ENCODE data around the gene FIGN.

GRCh38 chr2:160205382-160206222 is 5.5 kb upstream of the ITGB6 start:
- PRO-cap = unidirectional peak, minus-strand start at chr2:160205597

DNA sequence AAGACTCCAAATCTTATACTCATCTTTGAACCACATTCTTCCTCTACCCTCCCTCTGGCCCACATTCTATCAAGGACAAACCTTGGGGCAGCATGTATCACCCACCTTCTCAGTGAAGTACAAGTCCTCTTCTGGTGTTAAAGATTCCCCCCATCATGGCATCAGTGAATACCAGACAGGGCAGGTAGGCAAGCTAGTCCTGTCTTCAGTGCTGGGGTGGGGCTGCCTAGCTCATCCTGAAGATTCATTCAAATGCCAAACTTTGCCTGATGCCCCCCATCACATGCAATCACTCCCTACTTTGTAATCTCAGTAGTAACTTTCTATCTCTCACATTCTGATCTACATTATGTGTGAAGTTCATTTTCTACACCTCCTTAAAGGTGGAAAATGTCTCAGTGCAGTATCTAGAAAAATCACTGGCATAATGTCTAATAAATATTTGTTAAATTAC is 138.1 kb downstream of the RBMS1 start:
- PRO-cap = no peak

DNA sequence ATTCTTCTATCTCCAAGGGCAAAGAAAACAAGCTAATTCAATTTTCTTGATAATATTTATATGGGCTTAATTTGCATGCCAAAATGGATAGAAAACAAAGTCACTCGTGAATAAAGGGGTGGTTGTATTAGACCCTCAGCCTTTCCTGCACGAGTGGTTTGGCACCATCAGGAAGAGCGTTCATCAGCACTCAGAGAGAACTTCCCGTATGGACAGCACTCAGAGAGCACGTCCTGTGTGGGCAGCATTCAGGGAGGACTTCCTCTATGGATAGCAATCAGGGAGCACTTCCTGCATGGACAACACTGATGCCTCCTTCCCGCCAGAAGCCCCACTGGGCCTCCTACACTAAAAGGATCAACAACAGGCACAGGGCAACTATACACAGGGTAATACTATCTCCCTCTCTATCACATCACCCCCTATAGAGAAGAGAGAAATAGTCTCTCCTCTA is 122.1 kb downstream of the RBMS1 start:
- PRO-cap = no peak

- PRO-cap = no peak
Observed at GRCh38 chr2:160379463-160379793, 114.2 kb downstream of the RBMS1 start.

GRCh38 chr2:160387608-160388352 is 105.8 kb downstream of the RBMS1 start:
- PRO-cap = no peak

DNA sequence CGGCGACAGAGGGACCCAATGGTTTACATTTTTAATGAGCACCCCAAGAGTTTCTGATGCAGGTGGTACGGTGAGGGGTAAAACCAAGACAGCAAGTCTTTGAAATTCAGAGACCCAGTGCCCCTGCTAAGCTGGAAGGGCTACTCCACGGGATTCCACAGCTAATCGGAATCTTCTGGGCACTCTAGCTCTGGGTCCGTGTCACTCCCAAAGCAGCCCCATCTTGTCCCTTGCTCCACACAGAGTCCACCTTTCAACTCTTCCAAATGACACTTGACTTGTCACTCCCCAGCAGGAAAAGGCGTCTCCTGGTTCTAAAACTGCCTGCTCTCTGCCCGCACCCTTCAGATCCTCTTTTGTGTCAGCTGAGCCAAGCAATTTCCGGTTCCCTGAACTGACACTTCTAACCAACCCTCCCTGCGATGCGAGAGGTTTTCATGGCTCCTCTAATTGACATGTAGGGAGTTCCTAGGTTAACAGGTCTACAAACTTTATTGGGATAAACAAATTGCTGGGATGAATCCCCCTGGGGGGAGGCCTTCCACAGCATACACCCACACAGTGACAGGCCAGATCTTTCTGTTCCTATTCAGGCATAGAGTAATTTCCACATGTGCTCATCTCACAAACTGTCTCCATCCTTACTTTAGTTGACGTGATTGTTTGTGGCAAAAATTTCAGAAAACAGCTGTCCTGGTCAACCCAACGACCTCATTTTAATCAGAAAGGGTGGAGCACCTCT is 105.1 kb downstream of the RBMS1 start:
- PRO-cap = no peak

- PRO-cap = no peak
Observed at GRCh38 chr2:160393946-160394706, 99.5 kb downstream of the RBMS1 start.

- PRO-cap = no peak
Observed at GRCh38 chr2:160428041-160428807, 65.4 kb downstream of the RBMS1 start.

GRCh38 chr2:160494193-160494682 is 631 bp upstream of the RBMS1 start:
- PRO-cap = no peak

- PRO-cap = no peak
Observed at GRCh38 chr2:160704095-160704806, 210.6 kb upstream of the RBMS1 start.

- PRO-cap = no peak
Observed at GRCh38 chr2:161139448-161139994, 20.7 kb upstream of the TANK start.

DNA sequence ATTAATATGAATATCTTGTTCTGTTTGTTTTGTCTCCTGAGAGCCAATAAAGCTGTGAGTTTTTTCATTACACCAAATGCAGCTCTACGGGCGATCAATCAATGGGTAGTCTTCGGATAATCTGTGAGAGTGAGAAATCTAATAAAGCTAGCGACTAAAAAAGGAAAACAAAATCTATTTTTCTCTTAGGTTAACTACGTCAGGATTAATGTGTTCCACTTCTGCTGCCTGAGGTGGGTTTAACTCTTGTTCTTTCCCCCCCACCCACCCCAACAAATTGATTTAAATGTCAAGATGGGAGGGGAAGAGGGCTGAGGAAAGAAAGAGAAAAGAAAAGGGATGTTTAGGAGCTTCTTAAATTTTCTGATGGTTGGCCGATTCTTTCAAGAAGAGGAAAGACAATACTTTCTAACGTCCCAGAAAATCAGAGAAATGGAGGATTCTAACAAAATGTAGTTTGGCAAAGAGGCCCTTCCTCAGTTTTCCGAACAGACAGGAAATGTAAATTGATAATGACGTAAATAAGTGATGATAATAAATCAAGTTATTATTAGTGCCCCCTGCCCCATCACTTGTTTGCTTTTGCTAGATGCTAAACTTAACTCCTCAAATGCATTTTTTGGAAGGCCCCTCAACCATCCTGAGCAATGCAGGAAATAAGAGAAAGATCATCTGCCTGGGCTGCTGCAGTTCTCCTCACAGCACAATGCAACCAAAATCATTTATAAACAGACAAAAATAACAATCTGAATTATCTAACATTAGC is 62.8 kb upstream of the PSMD14 start:
- PRO-cap = no peak

GRCh38 chr2:162013415-162014133 is 60.4 kb downstream of the DPP4 start:
- PRO-cap = no peak

- PRO-cap = no peak
Observed at GRCh38 chr2:162244523-162245205, 1.4 kb upstream of the FAP start.

DNA sequence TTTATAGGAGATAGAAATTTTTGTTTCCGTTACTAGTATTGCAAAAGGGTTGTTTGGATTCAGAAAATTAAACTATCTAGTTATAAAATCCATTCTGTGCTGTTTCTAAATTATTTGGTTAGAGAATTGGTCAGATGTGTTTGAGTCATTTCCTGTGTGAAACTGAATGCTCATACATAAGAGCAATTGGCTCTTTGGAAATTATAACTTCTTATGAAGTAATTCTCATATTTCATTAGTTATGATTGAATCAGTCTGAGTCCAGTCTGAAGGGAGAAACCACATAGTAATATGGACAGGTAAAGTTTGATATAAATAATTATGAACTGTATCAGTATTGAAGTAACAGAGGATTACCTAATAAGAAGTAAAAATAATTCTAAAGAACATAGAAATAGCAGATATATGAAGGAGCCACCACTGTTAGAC is 17.8 kb upstream of the FAP start:
- PRO-cap = no peak

DNA sequence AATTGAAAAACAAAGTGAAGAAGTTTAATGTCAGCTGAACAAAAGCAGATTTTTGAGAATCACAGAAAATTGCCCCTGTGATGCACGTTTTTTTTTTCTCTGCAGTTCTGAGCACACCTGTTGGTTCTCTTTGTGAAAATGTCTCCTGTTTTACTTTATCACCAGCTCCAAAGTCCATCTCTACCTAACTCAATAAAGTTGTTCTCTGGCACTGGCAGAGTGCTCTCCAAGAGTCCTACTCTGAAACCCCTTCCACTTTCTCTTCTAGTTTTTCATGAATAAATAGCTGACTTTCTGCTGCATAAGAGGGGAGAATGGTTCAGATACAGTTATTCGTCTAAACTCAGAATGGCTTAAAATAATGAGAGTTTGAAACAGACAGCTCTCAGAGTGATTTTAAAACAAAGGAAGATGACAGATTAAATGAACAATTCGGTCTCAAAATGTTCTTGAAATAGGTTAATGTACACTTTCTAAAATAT is 126.3 kb downstream of the KCNH7 start:
- PRO-cap = no peak

GRCh38 chr2:163735503-163736528 is at the start of gene FIGN:
Gene FIGN, minus strand, starts transcription at chr2:163736008.
- PRO-cap = bidirectional peak, plus-strand start at chr2:163736106, minus-strand start at chr2:163736008

DNA sequence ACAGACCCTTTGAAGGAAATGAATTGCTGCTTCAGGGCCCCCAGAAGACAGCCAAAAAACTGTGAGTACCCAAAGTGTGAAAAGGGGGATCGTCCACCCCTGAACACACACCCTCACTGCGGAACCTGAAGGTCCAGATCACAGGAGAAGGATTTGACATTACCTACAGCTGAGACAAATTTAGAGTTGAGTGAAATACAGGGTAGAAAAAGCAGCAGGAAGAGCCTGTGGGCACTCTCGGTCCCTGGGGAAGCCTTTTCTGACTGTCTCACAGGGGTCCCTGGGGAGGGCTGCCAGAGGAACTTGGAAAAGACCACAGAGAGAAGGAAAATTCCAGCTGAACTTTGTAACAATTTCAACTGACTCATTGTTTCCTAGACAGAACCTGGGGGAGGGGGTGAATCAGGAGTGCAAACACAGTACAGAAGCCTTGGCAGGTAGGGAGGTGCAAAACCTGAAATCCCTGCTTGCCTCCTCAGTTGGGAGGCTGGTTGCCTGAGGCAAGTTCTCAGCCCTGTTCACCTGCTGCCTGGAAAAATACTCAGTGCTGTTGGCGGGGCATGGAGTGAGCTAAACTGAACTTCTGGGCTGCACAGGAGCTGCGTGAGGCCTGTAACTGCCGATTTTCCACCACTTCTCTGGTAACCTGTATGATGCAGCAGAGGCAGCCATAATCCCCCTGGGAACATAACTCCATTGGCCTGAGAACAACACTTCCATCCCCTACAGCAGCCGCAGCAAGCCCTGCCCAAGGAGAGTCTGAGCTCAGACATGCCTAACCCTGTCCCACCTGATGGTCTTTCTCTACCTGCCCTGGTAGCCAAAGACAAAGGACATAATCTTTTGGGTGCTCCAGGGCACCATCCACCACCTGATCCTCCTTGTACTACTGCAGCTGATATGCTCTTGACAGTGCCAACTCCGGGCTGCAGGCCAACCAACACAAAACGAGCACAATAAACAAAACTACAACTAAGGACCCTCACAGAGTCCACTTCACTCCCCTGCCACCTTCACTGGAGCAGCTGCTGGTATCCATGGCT is 106.6 kb downstream of the GRB14 start:
- PRO-cap = no peak

DNA sequence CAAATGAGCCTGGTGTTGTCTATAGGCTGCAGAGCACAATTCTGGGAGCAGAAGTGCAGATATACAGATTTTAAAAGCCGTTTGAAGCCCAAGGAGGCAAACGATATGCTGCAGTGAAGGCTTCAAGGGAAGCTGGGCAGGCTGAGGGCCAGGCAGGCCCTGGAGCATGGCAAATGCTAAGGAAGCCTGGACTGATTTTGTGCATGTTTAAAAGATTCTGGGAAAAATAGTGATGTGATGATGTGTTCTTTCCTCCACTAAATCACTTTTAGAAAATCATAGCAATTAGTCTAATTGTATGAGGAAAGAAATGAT is 57.2 kb downstream of the GRB14 start:
- PRO-cap = no peak

DNA sequence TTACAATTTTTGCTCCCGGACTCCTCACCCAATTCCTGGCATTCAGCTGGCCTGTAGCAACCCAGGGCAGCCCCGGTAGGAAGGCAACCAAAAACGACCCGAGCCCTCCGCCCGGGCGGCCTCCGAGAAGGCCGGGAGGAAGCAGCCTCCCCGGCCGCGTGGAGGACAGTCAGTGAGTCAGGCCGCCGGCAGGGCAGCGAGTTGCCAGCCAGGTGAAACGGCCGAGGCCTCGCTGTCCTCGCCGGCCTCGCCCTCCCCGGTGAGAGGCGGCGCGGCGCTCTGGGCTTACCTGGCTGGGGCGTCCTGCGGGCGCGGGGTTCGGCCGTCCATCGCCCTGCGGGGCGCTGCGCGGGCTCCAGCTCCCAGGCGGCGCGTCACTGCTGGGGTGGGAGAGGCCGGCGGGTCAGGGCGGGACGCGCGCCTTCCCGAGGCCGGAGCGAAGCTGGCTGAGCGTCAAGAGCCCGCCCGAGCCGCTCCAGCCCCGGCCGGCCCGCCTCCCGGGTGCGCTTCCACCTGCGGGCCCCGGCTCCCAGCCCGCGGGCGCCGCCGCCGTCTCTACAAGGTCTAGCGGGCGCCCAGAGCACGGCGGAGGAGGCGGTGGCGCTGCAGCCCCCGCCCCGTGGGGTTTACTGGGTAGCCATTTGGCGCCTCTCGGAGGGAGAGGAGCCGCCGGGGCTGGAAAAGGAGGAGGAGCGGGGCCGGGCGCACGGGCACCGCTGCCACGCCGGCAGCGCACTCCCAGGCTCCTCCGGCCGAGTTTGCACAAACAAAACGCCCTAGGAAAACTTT is 562 bp downstream of the COBLL1 start:
- PRO-cap = bidirectional peak, plus-strand start at position 660 of the sequence, minus-strand start at position 559 of the sequence